Measurements from ENCODE around the gene GPR18.

GRCh38 chr13:97339086-97340023 lies 94.6 kb upstream of the RAP2A start:
- PRO-cap: no peak

GRCh38 chr13:97976332-97976412 lies 22.7 kb downstream of the IPO5 start:
- PRO-cap: bidirectional peak, plus-strand start at chr13:97976696, minus-strand start at chr13:97976390

GRCh38 chr13:98026317-98027095 lies 73.0 kb downstream of the IPO5 start:
- PRO-cap: no peak

DNA sequence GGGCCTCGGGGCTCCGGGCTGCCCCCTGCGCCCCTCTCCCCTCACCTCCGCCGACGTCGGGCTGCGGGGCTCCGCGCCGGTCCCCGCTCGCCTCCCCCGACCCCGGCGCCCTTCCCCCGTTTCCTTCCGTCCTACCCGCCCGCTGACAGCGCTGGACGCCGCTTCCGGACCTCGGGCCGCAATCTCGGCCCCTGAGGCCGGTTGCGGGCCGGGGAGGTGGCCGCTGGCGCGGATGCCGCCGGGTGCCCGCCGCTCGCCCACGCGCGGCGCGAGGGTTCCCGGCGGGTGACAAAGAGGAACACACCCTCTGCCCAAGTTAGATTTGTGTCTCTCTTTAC lies 779 bp downstream of the FARP1 start:
- PRO-cap: no peak

- PRO-cap: no peak
These were observed 11.6 kb upstream of the RNF113B start for GRCh38 chr13:98188610-98189105.

DNA sequence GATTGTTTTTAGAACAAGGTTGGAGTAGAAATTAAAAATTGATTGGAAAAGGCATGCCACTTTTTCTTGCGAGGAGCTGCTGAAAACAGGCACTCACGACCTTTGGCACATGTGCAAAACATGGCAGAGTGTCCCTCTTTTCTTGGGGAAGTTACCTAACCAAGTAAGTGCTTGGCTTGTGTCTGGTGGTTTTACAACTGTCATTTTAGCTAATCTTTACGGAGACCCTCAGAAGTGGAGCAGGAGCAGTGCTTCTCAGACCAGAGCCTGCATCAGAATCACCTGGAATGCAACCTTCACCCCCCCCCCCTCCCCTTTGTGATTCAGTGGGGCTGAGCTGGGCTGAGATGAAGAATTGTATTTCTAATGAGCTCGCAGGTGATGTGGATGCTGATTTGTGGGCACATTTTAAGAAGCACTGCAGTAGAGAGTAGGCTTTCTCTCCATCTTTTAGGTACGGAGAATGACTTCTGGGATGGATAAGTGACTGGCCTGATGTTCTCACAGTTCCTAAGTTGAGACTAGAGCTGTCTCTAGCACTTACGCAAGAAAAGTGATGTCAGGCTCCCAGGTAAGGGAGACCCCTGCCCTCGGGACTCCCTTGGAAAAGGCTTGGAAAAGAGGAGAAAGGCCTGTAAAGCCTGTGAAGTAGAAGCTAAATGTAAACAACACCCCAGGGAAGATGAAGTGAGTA lies 23.2 kb upstream of the RNF113B start:
- PRO-cap: bidirectional peak, plus-strand start at position 453 of the sequence, minus-strand start at position 289 of the sequence

DNA sequence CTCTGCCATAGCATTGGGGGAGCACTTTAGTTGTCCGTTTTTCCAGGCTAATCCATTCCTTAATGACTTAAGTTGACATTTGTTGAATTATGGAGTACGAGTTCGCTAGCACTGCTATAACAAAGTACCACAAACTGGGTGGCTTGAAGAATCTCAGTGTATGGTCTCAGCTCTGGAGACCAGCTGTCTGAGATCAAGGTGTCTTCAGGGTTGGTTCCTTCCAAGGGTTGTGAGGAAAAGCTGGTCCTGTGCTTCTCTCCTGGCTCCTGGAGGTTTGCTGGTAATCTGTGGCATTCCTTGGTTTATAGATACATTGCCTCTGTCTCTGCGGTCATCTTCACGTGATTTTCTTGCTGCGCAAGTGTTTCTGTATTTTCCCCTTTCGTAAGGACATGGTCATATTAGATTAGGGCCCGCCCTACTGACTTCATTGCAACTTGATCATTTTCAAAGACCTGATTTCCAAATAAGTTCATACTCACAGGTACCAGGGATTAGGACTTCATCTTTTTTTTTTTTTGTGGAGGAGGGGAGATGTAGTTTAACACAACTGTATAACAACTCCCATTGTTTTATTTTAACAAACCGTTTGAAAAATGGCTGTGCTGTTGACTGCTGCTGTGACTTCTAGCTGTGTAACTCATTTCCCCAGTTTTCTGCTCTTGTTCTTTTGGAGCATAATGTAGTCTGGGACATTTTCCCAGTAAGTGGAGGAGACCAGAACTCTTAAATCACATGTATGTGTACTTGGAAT lies 49.1 kb upstream of the RNF113B start:
- PRO-cap: no peak

- PRO-cap: no peak
These were observed 75.7 kb upstream of the RNF113B start for GRCh38 chr13:98252771-98253175.

DNA sequence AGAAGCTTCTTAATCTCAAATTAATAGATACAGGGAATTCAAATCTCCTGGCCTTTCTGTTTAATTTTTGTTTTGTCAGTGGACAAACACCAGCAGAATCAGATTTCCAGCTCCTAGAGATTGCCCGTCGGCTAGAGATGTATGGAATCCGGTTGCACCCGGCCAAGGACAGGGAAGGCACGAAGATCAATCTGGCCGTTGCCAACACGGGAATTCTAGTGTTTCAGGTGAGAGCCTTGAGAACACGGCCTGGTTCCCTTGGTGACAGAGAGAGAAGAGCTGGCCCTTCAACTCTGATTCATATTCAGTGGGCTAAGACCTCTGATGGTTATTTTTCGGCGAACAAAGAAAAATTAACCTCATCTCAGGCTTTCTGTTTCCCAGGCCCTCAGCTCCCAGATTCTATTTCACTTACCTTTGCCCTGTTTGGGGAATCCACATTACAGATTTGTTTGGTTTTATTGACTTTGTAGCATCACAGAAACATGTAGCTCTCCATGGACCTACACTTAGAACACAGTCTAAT lies 191.3 kb downstream of the STK24 start:
- PRO-cap: no peak

GRCh38 chr13:98389335-98389878 lies 187.5 kb downstream of the STK24 start:
- PRO-cap: no peak

- PRO-cap: no peak
These were observed 73.5 kb downstream of the STK24 start for GRCh38 chr13:98503435-98503753.

- PRO-cap: no peak
These were observed 49.5 kb downstream of the STK24 start for GRCh38 chr13:98527402-98527768.

GRCh38 chr13:98648073-98648579 lies 71.2 kb upstream of the STK24 start:
- PRO-cap: no peak

GRCh38 chr13:98687457-98687942 lies 65.0 kb downstream of the SLC15A1 start:
- PRO-cap: no peak

DNA sequence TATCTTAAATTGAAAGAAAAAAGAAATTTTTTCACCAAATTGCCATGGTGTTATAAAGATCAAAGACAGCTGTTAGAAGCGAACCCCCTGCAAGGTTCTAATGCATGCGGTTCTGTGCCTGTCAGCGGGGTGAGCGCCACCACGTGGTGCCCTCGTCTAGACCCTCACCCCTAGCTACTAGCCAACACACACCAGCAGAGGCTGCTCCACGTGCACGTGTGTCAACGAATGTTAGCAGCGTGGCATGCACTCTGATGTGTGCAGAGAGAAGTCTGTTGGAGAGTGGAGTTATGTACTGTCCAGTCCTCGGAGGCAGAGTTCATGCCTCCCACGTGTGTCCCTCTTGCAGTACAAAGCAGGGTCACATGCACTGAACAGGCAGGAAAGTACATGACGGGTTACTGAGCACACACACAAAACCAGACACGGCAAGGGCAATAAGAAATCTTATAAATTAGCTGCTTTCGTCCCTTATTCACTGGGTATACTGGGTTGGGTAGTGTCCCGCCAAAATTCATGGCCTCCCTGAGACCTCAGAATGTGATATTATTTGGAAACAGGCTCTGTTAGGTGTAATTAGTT lies 75.0 kb upstream of the SLC15A1 start:
- PRO-cap: no peak

DNA sequence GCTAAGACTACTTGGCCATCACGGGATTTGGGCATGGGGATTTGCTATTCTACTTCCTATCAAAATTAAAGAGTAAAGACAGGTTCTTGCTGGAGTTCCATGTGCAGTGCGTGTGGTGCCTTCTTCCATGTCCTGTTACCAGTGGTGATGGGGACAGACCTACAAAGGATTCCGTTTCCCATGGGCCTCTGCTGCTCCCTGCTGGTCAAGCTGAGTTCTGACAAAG lies 90.3 kb upstream of the SLC15A1 start:
- PRO-cap: no peak

GRCh38 chr13:99165923-99166197 lies 34.8 kb upstream of the UBAC2 start:
- PRO-cap: no peak

GRCh38 chr13:99228575-99229490 lies 28.2 kb downstream of the UBAC2 start:
- PRO-cap: no peak

- PRO-cap: no peak
These were observed 1.7 kb downstream of the GPR18 start for GRCh38 chr13:99256344-99257101.

DNA sequence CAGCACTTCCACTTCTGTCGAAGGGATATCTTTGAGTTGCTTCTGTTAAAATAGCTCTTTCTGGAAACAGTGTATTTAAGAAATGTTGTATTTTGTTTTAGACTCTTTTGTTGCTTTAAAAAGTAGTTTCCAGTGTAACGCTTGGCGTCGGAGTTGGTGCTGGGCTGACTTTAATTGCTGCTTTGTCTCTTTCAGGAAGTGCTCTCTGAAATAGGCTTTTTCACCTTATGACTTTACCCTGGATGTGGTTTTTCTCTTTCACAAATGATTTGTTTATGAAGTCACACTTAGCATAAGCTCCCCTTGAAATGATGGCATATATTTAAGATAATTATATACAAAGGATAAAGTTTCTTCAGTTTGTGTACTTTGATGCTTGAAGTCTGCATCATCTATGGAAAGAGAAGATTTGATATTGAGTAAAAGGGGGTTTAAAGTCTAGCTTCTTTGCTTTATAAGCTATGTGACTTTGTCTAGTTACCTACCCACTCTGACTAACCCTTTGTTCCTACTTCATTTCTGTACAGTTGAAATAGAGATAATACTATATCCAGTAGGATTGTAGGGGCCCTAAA lies at the start of gene GPR18:
Gene GPR18, minus strand, starts transcription at position 185 of the 575 bp plus-strand sequence.
- PRO-cap: no peak

Data from WTC11 (cell line).